ENCODE data around the genes PSMC4 and ZNF780A.

- RRBS, result no CpG with 5 or more reads among the region's 4 CpGs
These were observed 13.1 kb upstream of the TIMM50 start for GRCh38 chr19:39467534-39467977.

- RRBS, result no CpG with 5 or more reads among the region's 1 CpG
These were observed 12.3 kb upstream of the EID2 start for GRCh38 chr19:39552408-39552607.

- RRBS, result no CpG with 5 or more reads among the region's 21 CpGs
These were observed 31.3 kb upstream of the FBL start for GRCh38 chr19:39877333-39878033.

- RRBS, result 23% methylated on average over 31 of the region's 46 CpGs
These were observed 55.6 kb upstream of the PSMC4 start for GRCh38 chr19:39915350-39915825.

- RRBS, result no CpG with 5 or more reads among the region's 4 CpGs
These were observed 36.1 kb upstream of the PSMC4 start for GRCh38 chr19:39934760-39935438.

GRCh38 chr19:39937161-39937514 is 33.8 kb upstream of the PSMC4 start:
- RRBS, result no CpG with 5 or more reads among the region's 2 CpGs

DNA sequence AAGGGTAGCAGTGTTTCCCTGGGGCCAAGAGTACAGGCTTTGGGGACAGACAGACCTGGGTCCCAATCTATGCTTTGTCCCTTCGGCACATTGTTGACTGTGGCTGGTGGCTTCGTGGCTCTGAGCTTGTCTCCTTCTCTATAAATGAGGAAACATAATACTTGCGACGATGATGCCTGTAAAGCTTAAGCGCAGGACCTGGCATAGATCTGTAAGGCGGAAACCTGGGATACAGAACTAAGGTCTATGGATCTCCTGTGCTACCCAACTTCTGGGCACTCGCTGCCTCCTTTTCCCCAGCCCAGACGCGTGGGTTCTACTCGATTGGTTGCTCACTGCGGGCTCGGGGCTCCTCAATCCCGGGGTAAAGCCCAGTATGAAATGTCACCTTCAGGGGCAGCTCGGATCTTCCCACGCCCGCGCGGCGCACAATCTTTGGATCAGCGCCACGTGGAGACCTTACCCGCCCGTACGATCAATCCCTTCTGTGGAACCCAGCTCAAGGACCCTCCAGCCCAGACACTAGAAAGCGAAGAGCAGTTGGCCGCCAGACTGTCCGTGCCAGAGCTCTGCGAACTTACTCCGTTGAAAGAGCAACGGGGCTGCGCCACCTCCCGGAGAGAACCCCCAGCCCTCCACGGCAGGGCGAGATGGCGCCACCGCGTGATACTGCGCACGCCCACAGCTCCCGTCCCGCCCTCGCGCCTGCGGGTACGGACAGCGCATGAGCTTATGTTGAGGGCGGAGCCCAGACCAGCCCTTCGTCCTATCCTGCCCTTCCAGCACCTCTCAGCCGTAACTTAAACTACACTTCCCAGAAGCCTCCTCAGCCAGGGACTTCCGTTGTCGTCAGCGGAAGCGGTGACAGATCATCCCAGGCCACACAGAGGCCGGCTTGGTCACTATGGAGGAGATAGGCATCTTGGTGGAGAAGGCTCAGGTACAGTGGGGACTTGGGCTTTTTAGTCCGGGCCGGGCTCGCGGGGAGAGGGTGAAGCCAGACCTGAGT is at the start of gene PSMC4:
Gene PSMC4 (plus strand): TSS at position 867 of the 1,009 bp plus-strand sequence.
- RRBS, result under 1% methylated on average over 5 of the region's 58 CpGs

DNA sequence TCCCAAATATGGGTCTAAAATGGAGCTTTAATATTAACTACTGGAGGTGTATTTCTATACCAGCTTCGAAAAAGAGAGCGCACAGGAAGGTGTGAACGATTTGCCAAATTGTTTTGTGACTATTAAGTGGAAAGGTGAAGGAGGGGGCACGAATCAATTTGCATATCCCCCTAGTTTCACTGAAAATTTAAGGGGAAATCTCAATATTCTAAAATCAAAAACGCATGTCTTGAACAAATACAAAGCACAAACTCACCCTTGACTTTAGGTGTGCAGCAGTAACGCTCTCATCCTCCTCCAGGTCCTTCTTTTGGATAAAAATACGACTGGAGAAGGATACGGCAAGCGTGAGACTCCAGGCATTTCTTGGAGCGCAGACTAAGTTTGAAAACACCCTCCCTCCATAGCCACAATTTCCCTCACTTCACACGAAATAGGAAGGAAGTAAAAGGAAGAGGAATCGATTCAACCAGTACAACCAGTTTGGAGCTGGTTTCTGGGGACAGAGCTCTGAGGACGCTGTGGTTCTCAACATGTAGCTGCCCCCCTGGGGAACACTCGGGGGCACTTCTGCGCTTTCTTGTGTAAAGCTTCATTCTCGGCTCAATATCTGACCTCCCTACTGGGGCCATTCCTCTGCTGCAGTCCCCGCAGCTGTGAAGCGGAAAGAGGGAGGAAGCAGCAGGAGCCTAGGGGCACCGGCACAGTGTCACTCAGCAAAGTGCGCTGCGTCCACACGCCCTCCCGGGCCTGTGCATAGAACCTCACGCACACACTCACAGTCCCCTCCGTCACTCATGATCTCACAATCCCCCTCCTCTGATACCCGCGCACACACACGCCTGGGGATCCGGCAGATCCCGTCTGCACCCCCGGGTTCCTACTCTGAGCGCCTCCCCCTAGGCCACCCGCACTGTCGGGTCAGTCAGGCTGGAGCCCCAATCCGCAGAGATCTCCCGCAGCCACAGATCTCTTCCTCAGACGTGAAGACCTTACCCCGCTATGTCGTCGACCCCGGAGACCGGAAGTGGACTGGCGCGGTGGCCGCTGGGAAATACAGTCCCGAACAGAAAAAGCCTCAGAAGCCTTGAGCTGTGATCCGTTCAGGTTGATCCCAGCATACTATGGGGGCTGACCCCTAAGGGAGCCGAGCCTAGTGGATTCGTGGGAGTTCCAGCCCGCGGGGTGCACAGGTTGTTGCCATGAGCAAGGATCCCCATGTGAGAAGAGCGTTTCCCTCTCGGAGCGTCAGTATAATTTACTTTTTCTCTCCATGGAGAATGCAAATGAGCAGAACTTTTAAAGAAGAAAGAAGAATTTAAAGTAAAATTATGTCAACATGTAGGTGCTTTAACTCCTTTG is at the start of gene ZNF780A:
Gene ZNF780A (minus strand): TSS at position 1,034 of the 1,362 bp plus-strand sequence.
- RRBS, result 2% methylated on average over 10 of the region's 54 CpGs

DNA sequence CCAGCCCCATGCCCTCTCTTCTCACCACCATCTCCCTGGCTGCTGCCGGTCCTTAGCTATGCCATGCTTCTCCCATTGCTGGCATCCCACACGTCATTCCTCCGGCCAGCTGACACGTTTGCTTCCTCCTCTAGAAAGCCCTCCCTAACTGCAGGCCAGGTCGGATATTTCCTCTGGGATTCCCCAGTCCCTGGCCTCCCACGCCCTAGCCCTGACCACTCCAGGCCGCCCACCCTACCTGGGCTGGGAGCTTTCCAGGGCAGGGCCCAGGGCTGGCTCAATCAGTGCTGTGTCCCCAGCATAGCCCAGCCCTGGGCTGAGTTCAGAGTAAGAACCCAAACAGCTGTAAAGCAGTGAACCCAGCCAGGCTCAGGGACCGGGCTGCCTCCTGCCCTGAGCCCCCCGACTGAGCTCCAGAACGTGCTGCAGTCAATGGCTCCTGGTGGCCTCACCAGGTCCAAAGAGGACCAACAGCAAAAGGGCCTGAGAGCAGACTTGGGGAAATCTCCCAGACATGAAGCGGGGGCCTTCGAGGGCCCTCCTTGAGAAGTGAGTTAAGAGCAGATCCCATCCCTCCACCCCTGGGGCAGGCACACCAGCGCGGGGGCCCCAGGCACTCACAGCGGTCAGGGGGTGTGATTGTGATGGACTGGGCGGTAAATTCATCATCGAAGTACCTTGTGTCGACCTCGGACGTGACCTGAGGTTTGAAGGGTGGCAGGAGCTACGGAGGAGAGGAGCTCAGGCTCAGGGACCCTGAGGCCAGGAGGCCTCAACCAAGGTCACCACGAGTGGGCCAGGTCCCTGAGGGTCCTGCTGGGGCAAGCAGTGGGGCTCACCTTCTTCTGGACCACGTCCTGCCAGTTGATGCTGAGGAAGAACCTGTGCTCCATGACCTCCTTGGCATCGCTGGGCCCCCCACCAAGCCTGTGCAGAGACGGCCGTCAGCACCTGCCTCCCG is 8.2 kb upstream of the CCNP start:
- RRBS, result no CpG with 5 or more reads among the region's 27 CpGs

DNA sequence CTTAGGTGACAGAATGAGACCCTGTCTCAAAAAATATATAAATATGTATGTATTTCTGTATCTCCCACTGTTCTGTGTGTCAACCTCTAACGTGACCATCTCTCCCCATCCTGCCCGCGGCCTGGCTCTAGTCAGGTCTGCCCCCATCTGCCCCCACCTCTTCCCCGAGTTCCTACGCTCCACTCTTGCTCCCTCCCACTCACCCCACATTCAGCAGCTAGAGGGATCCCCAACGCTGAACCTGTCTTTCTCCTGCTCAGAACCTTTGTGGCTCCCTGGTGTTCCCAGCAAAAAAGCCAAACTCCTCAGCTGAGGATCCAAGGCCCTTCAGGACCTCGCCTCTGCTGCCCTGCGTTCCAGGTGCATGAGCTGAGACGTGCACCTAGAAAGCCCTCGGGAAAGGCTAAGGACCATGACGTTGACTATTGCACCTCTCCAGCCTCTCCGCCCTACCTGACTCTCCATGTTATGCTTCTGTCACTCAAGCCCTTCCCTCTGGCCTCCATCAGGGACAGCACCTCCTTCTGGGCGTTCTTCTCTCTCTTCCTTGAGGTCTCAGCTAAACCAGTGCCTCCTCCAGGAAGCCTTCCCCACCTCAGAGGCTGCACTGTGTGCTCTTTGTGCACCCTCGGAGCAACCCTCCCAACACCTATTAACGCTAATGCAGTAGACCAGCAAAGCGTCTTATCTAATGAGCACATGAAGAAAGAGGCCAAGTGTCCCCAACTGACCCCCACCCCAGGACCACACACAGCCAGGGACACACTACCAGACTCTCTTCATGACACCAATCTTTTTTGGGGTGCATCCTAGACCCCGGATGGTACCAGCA is 18.0 kb downstream of the AKT2 start:
- RRBS, result no CpG with 5 or more reads among the region's 17 CpGs

GRCh38 chr19:40410286-40410485 is 3.0 kb downstream of the PRX start:
- RRBS, result no CpG with 5 or more reads among the region's 5 CpGs

DNA sequence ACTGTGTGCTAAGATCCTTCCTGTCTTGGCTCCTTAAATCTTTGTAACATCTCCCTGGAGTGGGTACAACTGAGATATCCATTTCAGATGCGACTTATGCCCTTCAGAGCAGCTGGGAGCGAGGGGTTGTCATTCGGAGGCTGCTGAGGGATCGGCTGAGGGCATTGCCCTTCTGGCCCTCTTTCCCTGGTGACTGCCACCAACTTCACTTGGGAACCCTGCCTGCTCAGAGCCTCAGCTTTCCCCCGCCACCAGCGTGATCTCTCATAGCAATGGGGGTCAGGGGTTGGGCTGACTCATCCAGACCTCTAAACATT is 1.3 kb downstream of the PRX start:
- RRBS, result no CpG with 5 or more reads among the region's 6 CpGs

DNA sequence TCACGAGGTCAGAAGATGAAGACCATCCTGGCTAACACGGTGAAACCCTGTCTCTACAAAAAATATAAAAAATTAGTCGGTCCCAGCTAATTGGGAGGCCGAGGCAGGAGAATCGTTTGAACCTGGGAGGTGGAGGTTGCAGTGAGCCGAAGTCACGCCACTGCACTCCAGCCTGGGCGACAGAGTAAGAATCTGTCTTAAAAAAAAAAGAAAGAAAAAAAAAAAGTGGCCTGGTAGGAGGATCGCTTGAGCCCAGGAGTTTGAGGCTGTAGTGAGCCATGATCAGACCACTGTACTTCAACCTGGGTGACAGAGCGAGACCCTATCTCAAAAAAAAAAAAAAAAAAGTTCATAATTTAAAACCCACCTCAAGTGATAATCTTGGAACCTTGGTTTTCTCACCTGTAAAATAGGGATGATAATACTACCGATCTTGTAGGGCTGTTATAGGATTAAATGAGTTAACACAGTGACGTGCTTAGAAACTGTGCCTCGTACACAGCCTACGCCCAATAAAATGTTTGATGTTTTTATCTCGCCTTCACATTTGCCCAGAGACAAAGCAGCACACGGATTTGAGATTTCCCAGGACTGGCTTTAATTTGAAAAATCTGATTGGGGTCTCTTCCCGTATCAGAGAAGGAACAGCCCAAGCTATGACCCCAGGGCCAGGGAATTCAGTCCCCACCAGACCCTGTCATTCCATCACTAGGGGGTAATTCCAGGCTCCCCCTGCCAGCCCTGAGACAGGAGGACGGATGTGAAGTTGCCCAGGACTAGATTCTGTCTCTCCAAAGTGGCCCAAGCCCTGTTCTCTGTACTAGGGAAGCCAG is 3.6 kb downstream of the SERTAD1 start:
- RRBS, result no CpG with 5 or more reads among the region's 18 CpGs

- RRBS, result 2% methylated on average over 9 of the region's 39 CpGs
These were observed 505 bp downstream of the SHKBP1 start for GRCh38 chr19:40576987-40577769.

- RRBS, result no CpG with 5 or more reads among the region's 12 CpGs
These were observed 30.9 kb downstream of the NUMBL start for GRCh38 chr19:40659526-40660017.

DNA sequence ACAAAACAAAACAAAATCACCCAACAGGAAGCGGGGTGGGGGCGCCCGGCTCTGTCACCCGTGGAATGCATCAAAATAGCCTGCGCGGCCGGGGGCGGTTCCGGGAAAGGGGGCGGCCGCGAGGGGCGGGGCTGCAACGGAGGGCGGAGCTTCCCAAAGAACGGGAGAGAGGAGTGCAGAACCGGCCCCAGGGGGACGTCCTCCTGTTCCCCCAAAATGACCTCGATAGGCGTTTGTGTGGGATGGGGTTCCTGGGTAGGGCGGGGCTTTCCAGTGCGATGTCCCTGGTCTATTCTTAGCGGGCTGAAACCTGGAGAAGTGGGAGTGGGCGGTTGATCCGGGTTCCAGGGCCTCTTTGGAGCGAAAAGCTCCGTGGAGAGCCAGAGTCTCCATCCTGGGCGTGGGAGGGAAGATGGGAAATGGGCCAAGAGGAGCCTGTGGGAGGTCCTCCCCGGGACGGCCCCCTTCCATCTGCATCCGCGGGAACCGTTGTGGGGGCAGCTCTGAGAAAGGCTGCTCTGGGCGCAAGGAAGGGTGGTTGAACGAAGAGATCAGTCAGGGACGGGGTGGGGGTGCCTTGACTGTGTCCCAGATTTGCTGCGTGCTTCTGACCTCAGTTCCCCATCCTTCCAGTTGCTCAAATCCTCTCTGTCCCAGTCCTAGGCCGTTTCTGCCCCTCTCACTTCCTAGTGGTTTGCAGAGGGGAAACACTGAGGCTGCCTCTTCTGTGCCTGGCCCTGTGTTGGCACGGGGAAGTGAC is 27.0 kb downstream of the NUMBL start:
- RRBS, result 2% methylated on average over 10 of the region's 39 CpGs

DNA sequence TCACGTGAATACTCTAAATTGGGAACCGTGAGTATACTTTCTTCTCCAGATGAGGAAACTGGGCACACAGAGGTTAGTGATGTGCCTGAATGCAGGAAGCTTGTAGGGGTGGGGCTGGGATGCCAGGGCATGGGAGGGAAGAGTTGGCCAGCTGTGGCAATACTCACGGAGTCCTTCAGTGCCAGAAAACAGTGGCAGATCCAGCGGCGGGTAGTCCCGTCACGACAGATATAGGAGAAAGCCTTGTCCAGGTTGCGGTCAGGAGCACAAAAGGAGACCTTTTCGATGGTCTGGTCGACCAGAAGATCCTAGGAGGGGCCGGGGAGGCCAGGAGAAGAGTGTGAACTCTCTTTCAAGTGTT is 9.7 kb downstream of the NUMBL start:
- RRBS, result no CpG with 5 or more reads among the region's 11 CpGs

- RRBS, result no CpG with 5 or more reads among the region's 12 CpGs
These were observed 5.1 kb downstream of the NUMBL start for GRCh38 chr19:40685020-40686071.

- RRBS, result no CpG with 5 or more reads among the region's 7 CpGs
These were observed 2.5 kb downstream of the ITPKC start for GRCh38 chr19:40719398-40719831.

DNA sequence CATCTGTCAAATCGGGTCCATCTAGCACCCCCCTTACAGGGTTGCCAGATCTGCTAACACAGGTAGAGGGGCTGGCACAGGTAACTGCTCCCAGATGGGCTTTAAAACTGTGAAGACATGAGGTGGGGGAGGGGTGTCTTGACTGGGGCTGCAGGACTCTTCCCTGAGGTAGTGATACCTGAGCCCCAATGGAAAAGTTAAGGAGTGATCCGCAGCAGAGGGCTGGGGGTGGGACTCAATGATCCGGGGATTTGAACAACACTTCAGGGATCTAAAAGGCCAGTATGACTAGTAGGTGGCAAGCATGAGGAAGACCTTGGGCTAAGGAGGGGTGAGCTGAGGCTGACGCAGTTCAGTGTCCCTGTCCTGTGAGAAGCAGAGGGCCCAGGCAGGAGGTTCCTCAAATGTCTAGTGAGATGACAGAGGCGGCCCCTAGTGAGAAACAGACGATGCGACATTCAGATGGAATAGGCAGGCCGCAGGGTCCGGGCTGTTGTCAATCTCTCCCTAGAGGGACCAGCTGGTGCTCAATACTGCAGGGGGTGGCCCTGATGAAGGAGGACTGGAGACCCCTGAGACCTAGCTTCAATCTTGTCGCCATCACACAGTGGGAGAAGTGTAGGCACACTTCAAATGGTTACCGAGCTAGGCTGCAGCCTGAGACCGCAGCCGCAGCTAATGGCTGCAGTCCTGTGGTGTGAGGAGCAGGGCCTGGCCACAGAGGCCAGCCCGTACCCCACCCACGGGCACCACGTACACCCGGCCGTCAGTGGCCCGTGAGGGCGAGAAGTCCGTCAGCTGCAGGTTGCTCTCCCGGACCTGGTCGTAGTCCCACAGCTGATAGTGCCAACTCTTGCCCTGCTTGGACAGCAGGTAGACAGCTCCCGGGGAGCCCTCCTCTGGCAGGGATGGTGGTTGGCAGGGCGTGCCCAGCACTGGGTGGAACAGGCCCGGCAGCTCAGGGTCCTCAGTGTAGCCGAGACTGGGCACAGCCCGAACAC is 8.2 kb downstream of the ACTMAP start:
- RRBS, result 83% methylated on average over 10 of the region's 28 CpGs